Mesenchymal stem cell of adipose (primary cell): ENCODE measurements around the genes ANKRD31 and F2RL1.

DNA sequence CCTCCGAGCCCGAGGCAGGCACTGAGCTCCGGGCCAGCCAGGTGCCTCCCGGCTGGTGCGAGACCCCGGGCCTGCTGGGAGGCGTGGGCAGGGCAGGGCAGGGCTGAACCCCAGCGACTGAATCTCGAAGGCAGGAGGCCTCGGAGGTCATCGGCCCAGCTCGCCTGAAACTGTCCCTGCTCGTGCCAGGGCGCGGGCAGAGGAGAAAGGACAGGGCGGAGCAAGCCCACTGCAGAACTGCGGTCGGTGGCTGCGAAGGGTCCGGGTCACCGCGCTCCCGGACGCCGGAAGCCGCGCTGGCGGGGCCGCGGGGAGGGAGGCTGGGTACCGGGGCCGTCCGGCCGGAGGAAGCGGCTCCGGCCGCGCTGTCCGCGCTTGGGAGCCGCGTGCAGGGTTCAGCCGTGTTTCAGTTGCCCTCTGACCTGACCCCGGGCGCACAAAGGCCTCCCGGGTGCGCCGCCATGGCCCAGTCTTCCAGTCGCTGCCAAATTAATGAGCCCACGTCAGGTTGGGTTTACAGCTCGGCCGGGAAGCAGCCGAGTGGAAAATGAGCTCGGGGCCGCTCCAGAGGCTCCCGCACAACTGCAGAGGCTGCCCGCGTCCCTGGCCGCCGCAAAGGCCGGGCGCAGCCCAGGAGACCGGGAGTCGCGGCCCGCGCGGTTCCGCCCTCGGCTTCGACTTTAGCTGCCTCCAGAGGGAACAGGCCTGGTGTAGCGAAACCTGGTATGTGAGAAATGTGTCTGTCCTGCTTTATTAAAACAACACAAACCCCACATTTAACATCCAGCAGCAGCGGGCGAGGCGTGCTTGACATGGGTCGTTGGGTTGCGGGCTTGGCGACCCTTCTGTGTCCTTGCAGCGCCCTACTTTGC, 66.4 kb downstream of the FOXD1 start:
- CAGE, long polyA plus RNA, result no peak

- CAGE, long polyA plus RNA, result no peak
These were observed 454 bp downstream of the BTF3 start for GRCh38 chr5:73498618-73499173.

- CAGE, long polyA plus RNA, result no peak
These were observed 10.3 kb downstream of the BTF3 start for GRCh38 chr5:73508491-73508923.

GRCh38 chr5:73564657-73564860, 880 bp downstream of the ANKRA2 start:
- CAGE, long polyA plus RNA, result no peak

DNA sequence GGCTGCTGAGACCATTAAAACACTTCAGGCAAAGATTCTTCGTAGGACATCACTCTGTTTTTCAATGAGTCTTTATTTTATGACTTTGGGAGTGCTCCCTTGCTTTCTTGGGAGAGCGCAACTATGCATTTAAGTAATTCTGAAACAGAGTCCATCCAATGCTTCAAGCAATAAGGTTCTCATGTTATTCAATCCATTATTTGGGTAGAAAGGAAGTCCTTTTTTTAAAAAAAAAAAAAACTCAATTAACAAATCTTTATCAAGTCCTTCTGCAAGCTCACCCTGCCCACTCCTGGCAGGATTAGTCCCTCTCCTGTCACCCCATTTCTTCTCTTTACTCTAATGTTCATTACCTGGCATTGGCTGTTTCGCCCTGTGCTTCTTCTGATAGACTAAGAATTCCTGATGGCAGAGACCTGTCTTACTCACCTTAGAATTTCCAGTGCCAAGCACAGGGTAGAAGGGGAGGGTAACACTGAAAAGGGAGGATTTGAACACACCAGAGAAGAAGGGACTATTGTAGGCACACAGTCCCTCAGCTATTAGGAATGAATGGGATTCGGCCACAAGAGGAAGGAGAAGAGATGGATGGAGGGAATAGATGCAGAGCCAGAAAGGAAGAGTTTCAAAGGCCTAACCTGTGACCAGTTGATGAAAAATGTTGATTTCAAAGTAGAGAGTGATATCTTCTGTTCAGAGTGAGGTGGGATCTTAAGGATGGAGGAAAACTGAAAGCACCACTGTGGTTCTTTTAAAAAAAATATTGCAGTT, 32.1 kb downstream of the ARHGEF28 start:
- CAGE, long polyA plus RNA, result no peak

GRCh38 chr5:73847267-73847577, 221.2 kb downstream of the ARHGEF28 start:
- CAGE, long polyA plus RNA, result no peak

DNA sequence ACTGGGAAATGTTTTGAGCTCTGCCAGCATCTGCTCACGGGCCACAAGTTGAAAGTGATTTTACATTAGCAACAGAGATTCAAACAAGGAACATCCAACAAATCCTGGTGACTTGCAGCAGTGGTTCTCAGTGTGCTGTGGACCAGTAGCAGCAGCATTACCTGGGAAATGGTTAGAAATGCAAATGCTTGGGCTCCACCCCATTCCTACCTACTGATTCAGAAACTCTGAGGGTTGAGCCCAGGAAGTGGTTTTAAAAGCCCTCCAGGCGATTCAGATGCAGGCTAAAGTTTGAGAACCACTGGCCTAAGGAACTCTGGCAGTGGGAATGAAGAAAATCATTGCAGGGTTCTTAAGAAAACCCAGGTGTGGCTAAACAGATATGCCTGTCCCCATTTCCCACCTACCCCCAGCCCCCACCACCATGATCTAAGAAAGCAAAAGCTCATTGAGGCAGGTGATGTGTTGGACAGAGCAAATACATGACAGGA, 398.8 kb downstream of the ENC1 start:
- CAGE, long polyA plus RNA, result no peak

DNA sequence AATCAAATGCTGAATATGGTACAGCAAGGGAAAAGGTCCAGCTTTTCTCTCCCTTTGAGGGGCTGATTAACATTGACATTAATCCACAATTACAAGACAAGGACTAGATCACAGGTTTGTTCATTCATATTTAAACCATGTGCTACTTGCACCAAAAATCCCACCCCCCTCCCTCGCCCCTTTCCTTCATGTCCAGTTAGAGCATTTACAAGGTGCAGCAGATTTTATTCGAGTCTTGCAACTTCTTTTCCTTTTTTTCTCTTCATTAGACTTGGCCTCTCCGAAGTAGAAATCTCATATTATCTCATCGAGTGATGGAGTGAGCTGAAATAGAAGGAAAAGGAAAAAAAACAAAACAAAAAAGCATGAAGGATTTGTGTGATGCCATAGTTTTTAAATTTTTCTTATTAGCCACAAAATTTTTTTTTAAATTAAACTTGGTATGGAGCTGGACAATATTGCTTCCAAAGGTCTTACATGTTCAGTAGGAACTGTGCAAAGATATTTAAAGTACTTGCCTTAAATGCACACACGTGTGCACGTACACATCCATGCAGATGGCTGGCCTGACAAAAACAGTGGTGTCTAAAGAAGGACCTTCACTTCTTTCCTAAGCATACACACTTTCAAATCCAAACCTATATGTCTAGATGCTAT, 10.7 kb downstream of the ENC1 start:
- CAGE, long polyA plus RNA, result no peak

DNA sequence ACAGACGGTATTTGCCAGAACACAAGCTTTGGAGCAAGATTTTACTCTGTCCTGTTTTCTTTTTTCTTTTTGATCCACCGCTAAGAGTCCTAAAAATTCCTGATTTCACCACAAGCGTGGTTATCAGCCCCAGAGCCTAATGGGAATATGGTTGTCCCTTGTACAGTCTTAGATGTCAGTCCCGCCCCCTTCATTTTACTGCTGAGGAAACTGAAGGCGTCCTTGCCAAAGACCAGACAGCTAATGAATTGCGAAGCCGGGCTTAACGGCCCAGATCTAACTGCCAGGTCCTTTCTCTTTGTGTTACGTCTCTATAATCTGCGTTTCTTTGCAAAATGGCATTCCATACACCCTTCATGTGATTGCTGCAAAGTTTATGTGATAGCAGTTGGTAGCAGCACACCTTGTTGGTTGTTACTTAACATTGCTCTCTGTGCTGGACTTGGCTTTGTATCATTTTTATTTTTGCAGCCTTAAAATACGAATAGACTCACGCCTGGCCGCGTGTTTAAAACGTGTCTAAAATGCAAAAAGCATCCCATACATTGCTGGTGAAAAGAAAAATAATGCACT, 581 bp downstream of the NSA2 start:
- CAGE, long polyA plus RNA, result no peak

- CAGE, long polyA plus RNA, result no peak
These were observed at the start of gene ANKRD31 for GRCh38 chr5:75236347-75237509. TSS of gene ANKRD31 (minus strand) at chr5:75236878.

DNA sequence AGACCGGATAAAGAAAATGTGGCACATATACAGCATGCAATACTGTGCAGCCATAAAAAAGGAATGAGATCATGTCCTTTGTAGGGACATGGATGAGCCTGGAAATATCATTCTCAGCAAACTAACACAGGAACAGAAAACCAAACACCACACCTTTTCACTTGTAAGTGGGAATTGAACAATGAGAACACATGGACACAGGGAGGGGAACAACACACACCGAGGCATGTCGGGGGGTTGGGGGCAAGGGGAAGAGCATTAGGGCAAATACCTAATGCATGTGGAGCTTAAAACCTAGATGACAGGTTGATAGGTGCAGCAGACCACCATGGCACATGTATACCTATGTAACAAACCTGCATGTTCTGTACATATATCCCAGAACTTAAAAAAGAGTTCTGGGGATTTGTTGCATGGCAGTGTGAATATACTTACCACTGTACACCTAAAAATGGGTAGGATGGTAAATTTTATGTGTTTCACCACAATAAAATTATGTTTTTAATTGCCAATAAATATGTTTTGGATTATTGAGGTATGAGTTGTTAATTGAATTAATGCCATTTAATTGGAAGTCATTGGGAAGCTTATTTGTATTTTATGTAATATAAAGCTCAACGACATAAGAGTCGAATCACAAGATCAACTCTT, 20.7 kb downstream of the HMGCR start:
- CAGE, long polyA plus RNA, result no peak

- CAGE, long polyA plus RNA, result no peak
These were observed 63.0 kb downstream of the HMGCR start for GRCh38 chr5:75399968-75400410.

GRCh38 chr5:75480780-75481607, 30.4 kb downstream of the CERT1 start:
- CAGE, long polyA plus RNA, result no peak

DNA sequence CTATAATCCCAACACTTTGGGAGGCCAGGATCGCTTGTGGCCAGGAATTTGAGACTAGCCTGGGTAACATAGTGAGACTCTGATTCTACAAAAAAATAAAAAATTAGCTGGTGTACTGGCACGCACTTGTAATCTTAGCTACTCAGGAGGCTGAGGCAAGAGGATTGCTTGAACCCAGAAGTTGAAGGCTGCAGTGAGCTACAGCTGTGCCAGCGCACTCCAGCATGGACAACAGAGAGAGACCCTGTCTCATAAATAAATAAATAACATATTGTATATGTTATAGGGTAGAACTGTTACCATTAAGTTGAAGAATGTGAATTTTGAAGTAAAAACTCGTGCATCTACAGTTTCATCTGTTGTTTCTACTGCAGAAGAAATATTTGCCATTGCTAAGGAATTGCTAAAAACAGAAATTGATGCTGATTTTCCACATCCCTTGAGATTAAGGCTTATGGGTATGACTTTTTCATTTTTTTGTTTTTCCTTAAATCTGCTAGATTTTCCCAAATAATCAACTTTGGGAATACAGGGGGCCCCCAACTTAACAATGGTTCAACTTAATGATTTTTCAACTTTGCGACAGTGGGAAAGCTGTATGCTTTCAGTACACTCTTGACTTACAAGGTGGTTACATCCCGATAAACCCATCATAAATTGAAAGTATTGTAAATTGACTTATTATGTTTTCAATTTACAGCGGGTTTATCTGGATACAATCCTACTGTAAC, 17.5 kb upstream of the ANKDD1B start:
- CAGE, long polyA plus RNA, result no peak

GRCh38 chr5:76204676-76205050, 121.5 kb downstream of the SV2C start:
- CAGE, long polyA plus RNA, result no peak

DNA sequence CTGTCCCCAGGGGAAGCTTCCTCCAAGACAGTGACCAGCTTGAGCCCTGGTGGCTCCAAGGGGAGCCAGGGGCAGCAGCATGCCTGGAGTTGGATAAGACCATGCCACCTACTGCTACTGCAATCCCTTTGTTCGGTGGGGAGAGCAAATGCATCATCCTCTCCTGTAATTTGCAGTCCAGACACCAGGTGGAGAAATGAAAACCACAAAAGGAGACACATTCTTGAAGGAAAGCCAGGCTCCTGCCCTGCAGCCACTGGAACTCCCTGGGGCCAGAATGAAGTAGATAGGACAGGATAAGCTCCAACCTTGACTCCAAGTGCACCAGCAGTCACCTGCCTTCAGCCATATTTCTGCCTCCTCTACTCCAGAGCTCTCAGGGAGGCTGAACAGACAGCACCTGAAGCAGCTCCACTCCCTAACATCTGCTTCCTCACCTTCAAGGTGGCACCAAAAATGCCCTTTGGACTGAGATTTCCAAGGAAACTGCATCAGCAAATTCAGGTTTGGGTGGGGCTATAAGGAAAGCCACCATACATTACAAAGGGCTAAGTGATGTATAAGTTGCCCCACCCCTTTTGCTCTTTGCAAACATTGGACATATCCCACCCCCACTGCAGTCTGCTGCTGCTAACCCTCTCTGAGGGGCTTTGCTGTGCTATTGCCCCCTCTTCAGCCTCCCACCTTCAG, 65.0 kb upstream of the IQGAP2 start:
- CAGE, long polyA plus RNA, result no peak

- CAGE, long polyA plus RNA, result no peak
These were observed 20.6 kb upstream of the F2R start for GRCh38 chr5:76695194-76695824.

- CAGE, long polyA plus RNA, result no peak
These were observed 2.4 kb downstream of the F2R start for GRCh38 chr5:76718294-76718719.

GRCh38 chr5:76818697-76819485, at the start of gene F2RL1:
TSS of gene F2RL1 (plus strand) at chr5:76819030.
- CAGE, long polyA plus RNA, result no peak

DNA sequence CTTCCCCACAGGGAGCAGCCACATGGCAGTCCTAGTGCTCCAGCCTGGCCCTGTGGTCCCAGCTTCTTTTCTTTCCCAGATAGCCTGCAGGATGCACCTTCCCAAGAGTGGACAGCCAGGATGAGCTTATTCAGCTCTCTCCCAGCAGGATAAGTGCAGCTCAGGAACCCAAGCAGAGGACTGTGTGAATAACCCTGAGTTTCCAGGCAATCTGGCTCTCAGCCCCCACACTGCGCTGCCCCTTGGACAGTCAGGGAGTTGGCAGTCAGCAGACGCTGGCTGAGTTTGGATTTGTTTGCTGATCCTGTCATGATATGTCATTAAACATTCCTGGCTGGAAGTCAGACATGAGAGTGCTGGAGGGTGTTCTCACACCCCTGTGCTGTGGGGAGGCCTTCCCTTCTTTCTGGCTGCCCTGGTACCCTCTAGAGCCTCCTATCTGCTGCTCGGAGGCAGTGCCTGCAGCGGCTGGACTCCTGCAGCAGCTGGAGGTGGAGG, 71.7 kb downstream of the PDE8B start:
- CAGE, long polyA plus RNA, result no peak